A375 (cell line): ENCODE measurements around the genes NUP35 and ZC3H15.

- RAMPAGE, long total RNA, result no peak
These were observed 70.2 kb downstream of the PPP1R1C start for GRCh38 chr2:182055859-182056332.

GRCh38 chr2:182408881-182409458 lies 17.9 kb downstream of the PDE1A start:
- RAMPAGE, long total RNA, result no peak

- RAMPAGE, long total RNA, result no peak
These were observed 95.5 kb upstream of the PDE1A start for GRCh38 chr2:182522126-182522990.

- RAMPAGE, long total RNA, result no peak
These were observed 45.8 kb downstream of the DNAJC10 start for GRCh38 chr2:182761938-182762137.

DNA sequence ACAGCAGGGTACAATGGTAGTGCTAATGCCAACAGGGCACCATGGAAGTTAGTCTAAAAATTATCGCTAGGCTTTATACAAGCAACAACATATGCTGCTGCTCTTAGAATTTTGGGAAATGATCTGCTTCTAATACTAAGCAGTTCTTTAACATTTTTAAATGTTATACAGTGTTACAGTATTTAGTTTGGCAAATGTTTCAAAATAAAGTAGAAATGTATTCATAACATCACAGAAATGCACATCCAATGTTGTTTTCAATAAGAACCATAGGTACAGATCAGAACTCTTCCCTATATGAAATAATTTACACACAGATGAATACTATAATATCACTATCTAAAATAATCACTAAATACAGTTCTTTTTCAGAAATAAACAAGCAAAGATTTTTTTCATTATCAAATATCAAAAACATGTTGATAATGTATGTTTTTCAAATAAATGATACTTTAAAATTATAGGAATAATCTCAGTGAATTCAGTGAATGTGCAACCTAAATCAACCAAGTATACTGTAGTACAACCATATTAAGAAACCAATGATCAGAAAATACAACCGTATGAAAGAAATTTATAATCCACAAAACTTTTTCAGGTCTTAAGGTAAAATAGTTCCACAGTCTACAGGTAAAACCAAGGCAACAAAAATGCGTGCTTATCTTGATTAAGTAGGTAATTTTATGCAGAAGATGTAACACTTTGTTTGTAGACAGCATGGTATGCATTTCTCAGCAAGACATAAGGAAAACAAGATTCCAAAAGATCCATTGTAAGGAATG lies 58.8 kb upstream of the FRZB start:
- RAMPAGE, long total RNA, result no peak

DNA sequence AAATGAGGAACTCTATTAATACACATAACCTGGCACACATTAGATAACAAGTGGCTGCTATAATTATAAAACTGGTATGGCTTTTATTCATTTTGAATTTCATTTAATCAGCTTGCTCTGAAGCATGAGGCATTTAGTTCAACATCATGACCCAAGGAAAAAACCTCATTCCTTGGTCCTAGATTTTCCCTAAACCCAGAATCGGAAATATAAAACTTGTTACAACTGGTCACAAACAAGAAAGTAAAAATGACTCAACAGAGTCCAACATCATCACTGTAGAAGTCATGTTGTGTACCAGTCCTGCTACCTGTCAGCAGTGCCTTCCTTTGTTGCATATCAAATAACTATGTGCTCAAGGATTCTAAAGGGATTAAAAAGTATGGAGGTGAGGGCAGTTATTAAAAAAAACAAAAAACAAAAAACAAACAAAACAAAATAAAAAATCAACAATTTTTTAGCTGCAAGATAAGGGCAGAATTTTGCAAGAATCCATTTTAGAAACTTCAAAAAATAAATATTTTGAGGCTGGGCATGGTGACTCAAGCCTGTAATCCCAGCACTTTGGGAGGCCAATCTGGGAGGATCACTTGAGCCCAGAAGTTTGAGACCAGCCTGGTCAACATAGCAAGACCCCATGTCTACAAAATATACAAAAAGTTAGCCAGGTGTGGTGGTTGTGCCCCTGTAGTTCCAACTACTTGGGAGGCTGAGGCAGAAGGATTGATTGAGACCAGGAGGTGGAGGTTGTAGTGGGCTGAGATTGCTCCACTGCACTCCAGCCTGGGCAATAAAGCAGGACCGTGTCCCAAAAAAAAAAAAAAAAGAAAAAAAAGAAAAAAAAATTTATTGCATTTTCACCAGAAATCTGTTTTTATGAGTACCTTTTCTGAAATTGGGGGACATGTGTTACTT lies 18.3 kb downstream of the NCKAP1 start:
- RAMPAGE, long total RNA, result no peak

GRCh38 chr2:183124095-183125358 lies at the start of gene NUP35:
Gene NUP35 (plus strand): TSS chr2:183124443.
- RAMPAGE, long total RNA, result start-site peak on the plus strand at chr2:183124377-183124452, 70 and 39 reads in 2 replicates

DNA sequence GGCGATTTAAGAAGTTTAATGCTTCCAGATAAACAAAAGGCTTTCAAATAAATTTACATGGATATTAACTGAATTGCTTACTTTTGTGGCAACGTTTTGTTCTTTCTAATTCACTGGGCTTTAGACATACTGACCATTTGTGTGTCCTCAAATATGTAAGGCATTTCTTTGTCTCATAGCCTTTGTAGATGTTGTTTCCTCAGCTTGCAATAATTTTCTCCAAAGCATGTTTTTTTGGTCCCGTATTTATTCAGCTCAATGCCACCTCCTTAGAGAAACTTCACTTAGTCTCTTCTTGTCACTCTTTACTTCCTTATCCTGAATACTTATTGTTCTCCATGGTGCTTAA lies 98.5 kb downstream of the NUP35 start:
- RAMPAGE, long total RNA, result no peak

DNA sequence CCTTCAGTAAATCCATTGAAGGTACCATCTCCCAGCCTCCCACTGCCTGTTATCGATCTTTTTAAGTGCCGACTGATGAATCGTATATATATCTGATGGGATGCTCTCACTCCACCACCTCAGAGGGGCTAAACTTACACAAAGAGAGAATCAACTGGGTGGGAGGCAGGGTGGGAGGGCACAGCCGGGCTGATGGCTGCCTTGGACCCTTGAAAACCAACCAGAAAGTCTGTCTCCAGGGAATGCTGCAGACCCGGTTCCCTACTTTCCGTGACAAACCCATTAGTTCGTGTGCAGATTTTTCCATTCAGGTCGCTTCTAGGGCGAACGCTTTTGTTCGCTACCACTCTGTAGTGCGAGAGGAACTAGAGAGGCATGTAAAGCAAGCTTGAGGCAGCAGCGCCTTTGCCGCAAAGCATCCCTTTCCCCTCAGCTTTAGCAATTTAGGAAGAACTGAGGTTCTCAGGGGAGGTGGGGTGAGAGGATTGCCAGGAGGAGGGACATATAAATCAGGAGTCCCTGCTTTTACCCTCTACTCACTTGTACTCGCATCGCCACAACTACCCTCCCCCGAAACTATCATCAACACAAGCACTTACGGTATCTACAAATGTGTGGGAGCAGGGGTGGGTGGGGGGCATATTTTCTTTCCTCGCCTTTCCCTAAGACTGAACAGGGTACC lies 831 bp upstream of the ZNF804A start:
- RAMPAGE, long total RNA, result no peak

GRCh38 chr2:184659919-184660151 lies 61.5 kb downstream of the ZNF804A start:
- RAMPAGE, long total RNA, result no peak

GRCh38 chr2:184972767-184973096 lies 374.4 kb downstream of the ZNF804A start:
- RAMPAGE, long total RNA, result no peak

- RAMPAGE, long total RNA, result no peak
These were observed 268.4 kb downstream of the FSIP2 start for GRCh38 chr2:186006756-186007676.

- RAMPAGE, long total RNA, result no peak
These were observed 46.6 kb upstream of the ZC3H15 start for GRCh38 chr2:186439316-186439986.

DNA sequence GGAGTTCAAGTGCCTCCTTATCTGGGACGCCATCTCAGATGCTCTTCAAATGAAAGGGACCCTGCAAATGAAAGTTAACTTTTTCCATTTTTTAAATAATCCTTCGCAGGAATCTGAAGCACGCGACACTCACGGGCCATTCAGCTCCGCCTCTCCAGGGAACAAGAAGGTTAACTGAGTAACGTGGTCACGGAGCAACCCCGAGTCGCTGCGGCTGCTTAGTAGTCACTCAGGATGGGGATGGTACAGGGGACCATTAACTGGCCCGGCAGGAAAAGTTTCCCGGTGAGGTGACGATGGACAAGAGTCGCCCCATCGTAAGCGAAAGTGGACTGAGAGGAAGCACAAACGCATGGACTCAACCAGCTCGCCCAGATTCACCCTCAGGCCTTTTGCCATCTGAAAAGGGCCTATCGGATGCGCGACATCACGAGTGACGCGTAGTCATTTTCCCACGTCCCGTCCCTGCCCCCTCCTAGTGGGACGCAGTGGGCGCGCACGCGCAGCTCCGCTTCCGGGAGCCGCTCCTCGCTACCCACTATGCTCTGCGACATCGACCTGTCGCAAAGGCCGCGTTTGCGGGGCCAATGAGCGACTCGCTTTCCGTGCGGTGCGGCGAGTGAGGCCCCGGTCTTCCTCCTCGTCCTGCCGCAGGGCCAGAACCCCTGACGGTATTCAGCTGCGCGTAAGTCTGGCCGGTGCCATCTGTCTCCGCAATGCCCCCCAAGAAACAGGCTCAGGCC lies at the start of gene ZC3H15:
TSS of gene ZC3H15 (plus strand) at position 594 of the 743 bp plus-strand sequence.
- RAMPAGE, long total RNA, result start-site peak on the plus strand centred at position 631 of the sequence, 82 bp wide, 669 and 116 reads in 2 replicates

DNA sequence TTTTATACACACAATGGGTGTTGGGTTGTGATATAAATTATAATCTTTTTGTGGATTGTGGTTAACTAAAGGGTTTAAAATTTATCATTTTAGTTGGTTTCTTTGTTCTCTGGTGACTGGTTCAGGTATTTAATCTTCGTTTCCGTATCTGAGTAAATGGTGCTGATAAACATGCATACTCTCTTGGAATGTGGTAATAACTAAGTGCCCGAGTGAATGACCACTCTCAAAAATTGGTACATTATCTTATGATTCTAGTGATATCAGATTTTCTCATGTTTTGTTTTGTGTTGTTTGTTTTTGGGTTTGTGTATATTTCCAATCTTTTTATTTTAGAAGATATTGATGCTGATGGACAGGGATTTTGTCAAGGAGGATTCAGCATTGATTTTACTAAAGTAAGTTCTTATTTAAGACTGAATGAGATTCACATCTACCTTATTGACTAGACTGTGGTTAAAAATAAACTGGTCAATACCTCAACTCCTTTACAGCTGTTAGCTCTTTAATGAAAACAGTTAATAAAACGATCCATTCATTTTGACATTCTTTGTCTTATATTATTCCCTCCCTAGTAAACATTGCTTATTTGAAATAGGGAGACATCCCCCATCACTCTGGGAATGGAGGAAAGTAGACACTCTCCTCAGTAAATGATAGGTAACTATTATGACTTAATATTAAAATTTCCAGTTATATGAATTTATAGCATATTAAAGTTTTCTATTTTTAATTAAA lies 40.8 kb downstream of the ITGAV start:
- RAMPAGE, long total RNA, result no peak

DNA sequence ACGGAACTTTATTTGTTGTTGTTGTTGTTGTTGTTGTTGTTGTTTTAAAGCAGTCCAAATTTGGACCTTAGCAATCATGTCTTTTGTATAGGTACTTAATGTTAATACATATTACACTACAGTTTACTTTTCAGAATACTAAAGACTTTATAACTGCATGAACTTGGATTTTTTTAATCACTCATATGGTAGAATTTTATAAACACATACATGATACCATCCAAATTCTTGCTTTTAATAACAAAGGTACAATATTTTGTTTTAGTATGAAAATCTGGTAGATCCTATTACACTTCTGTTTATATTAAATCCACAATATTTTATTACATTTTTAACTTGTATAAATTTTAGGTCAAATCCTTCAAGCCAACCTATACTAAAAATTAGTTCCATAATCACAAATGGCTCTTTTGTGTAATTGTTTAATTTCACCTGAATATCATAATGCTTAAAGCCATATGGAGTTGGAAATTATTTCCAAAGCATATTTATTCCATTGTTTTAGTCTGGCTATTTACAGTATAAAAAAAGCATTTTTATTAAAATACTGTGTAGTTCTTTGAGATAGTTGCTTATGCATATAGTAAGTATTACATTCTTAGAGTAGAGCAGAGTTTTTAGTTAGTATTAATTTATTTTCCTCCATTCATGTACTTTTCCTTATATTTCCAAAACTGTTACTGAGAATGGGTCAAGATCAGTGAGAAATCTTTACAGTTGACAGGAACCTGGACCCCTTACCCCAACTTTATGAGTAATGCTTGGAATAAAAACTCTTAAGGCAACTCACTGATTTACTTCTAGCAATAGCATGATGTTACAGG lies 16.0 kb upstream of the FAM171B start:
- RAMPAGE, long total RNA, result no peak

DNA sequence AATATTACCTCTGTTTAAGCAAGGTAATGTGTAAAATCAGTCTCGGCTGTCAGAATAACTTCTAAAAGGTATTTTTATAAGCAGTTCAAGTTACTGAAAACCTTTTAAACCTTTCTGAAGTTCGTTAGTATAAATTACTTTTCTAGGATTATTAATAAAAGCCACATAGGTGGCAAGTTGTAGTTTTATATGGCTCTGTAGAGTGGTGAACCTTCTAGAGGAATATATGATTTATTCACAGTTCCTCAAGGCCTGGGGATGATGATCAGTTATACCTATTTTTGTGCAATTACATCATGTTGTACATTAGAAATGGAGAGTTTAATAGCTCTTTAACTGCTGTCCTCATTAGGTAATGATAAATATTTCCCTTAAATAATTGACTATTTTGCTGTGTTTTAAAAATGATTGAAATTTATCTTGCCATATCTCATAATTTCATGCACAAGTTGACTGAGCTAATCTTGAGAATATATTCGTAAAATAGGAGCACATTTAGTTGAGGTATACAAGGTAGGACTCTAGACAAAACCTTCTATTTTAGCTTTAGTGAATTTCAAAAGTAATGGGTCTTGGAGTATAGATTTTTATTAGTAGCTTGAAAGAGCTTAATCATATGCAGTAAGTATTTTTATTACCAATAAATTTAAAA lies 15.3 kb upstream of the FAM171B start:
- RAMPAGE, long total RNA, result no peak

DNA sequence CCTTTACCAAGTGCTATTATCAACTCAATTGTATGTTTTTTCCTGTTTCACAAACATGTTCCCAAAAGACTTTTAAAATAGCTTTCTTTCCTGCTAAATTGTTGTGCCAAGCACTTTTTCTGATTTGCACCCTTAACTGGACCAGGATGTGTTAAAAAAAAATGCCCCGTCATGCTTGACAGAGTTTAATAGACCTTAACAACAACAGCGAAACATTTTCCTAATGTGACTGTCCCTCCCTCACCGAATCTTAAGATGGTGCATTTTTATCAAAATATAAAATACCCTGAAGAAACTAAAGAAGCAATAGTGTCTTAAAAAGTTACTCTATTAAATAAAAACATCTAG lies 44.1 kb downstream of the CALCRL start:
- RAMPAGE, long total RNA, result no peak

DNA sequence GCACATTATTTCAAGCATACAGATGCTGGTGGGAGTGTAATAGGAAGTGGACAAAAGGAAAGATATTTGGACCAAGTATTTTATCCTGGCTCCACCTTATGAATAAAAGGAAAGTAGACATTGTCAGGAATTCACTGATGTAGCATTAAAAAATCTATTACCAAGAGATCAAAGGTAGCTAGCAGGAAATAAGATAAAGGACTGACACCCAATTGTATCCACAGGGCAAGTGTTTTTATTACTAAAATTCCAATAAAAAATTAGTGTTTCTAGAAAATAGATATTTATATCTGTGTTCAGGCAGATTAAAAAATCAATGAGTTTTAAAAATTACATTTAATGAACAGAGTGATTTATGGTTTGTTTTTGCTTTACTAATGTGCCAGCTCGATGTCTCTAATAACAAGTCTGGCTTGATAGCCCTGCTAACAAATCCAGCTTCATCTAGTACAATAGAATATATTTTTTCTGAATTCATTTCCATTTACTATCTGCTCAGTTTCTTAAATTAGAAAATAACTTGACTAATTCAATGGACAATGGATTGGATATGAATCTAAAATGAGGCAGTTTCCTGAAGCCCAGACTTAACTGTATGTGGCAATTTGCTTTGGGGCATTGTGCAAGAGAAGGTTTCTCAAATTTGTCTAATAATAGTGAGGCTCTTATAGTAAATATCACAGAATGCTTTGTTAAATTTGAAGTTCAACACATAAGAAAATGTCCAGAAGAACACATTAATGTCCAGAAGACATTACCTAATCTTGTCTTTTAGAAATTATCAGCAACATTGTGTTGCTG lies 25.9 kb downstream of the CALCRL start:
- RAMPAGE, long total RNA, result no peak

- RAMPAGE, long total RNA, result no peak
These were observed 37.7 kb downstream of the GULP1 start for GRCh38 chr2:188329206-188330016.